Parietal lobe (tissue), 2 donors: Measurements from ENCODE around the gene BOD1L2.

GRCh38 chr18:51131871-51132337 lies 65.6 kb downstream of the MEX3C start:
- RAMPAGE, long total RNA: no peak

- RAMPAGE, long total RNA: no peak
Measured at GRCh38 chr18:51193585-51194139, 3.8 kb downstream of the MEX3C start.

GRCh38 chr18:53861284-53861715 lies 363.2 kb downstream of the MBD2 start:
- RAMPAGE, long total RNA: no peak

DNA sequence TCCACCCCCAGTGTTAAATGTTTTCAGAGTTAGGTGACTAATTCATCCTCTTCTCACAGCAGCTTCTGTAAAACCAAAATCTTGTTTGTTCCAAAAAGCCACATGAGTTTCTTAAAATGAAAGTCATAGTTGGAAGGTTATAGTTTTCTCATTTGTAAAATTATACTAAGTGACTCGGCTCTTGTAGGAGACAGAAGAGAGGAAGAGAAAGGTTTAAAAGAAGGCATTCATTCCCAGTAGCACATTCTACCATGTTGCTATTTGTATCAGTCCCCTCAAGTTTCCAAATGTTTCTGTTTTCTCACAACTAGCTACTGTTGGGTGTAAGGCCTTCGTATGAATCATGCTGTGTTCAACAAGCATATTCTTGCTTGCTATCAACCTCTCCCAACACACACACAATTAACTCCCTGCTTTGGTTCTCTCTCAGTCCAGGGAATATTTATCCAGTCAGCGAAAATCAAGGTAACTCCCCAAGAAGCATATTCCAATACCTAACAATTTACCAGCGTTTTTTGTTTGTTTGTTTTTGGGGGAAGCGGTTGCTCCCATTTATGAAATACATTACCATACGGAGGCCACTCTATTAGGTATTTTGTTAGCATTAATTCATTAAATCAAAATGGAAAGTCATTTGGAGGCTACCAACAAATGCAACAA lies 75.1 kb downstream of the MBD2 start:
- RAMPAGE, long total RNA: no peak

- RAMPAGE, long total RNA: no peak
Measured at GRCh38 chr18:54236387-54236734, 11.9 kb upstream of the MBD2 start.

DNA sequence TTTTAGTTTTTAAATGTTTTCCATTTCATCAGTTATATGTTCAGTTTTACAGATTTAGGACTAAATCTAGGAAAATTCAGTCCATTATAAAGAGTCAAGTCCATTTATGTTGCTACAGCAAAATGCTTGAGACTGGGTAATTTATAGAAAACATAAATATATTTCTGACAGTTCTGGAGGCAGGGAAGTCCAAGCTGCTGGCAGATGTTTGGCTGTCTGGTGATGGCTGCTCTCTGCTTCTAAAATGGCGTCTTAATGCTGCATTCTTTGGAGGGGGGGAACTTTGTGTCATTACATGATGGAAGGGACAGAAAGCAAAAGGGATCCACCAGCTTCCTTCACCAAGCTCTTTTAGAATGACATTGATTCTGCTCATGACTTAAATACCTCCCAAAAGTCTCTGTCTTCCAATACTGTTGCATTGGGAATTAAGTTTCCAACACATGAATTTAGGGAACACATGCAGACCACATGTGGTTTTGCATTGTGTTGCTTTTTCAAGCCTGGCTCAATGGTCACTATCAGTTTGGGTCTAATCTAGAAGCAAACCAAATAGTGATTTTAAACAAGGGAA lies 30.5 kb downstream of the C18orf54 start:
- RAMPAGE, long total RNA: no peak

GRCh38 chr18:55258311-55258774 lies 299.1 kb upstream of the CCDC68 start:
- RAMPAGE, long total RNA: no peak

DNA sequence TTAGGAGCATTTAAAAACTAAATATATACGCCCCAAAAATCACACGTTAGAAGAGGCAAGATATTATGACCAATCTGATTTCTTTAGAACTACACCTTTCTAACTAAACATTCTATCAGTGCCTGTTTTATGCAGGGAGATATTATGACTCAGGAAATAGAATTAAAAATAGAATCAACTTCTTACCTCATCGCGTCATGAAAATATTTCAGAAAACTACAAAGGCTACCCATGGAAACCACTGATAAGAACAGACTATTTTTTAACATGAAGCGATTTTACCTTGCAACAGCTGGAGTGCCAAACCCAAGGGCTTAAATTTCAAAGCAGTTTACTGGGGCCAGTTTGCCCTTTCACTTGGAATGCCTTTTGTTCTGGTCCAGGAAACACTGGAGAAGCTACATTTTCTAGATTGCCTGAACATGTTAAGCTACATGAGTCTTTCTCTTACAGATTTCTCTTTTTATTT lies 304.8 kb upstream of the CCDC68 start:
- RAMPAGE, long total RNA: no peak

DNA sequence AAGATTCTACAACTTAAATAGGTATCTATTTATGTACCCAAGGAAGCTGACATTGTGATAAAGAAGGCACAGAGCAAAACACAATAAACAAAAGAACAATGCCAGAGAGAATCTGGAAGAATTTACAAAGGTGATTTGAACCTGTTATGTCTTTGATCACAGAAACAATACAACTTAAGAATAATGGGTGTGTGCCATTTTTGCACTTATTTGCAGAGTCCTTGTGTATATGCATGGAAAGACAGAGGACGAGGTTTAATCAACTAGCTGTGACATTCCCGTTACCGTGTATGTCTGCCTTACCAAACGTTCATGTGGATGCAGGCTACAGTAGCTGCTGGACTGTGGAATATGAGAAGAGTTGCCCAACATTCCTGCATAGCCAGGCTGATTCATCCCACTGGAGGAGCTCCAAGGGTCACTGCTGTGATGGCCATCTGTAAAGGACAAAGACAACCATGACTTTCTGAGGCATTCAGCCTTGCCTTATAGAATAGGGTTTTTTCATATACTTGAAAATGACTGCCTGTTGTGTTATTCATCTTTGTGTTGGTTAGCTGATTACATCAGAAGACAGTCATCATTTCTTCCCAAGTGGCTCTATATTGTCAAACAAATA lies 312.6 kb downstream of the TCF4 start:
- RAMPAGE, long total RNA: no peak

DNA sequence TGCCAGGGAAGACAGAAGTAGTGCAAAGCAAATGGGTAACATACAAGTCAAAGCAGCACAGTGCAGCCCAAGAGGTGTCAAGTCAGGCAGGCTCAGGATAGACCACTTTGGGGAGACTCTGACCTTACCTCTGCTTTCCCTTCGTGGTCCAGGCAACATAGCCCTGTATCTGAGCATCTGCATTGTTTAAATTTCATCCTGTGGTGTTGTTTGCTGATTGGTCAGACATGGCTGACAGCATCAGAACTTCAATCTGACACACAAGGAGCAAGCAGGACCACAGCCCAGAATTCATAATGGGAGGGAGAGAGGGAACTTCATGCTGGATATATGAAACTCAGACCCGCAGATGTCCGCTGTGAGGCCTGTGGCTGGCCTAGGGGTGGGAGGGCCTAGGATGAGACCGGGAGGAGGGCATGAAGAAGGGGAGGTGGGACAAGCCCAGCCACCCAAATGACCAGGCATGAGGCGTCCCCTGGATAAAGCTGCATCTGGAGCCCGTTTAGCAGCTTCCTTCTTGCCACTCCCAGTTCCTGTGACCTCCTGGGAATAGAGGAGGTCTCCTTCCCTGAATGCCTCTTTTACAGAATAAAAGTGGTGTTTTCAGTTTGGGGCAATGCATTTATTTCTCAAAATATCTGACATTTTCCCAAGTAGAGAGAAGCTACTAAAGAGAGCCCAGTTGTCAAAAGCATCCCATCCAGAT lies 285.6 kb downstream of the TCF4 start:
- RAMPAGE, long total RNA: no peak

DNA sequence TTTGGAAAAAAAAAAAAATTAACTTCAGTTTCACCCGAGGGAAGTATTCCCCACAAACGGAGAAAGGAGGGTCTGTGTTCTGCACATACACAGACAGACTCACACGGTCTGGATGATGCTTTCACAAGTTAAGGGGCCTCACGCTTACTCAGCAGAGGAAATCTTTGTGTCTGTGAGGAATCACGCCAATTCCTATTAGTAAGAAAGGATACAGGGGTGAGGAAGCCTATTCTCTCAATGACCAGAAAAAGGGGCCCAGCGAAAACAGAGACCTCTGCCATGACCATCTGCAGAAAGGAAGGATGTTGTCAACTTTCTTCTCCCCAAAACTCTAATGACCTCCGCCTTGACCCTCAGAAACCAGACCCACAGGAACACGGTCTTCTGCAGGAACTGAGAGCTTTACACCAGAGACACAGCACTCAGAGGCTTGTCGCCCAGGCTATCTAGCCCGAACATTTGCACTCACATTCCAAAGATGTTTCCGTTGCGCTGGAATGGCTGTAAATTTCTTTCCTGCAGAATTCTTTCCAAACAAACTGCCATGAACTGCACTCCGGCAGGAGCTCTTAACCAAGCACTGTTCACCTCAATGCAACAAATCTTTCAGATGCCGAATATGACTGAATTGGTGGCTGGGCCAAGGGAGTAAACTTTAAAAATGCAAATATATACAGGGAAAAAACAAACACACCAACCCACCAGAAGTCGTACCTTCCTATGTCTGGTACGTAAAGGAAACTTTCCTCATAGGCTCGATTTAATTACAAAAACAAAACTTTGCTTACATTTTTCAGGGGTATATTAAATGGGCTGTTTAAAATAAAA lies 186.2 kb downstream of the TCF4 start:
- RAMPAGE, long total RNA: no peak

DNA sequence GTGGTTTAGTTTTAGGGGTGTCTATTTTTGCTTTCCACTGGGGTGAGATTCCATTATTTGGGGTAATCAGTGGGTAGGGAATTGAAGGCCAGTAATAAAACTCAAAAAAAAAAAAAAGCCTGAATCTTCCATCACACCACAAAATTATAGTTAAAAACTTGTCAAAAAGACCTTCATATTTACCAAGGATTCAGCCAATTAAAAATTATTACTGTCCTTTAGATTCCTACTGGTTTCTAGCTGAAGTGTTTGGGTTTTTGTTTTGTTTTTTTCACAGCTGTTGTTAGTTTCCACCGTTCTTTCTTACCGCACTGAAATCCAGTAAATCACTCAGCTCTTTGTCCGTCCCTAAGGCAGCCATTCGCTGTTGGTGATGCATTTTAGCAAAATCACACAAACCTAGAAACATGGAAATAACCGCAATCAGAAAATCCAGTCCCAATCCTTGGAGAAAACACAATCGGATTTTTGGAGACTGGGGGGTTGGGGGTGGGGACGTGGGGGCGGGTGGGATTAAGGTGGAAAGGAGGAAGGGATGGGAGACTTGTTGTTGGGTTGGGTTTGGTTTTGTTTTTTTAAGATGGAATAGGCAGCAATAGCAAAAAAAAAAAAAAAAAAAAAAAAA lies 1.1 kb downstream of the TCF4 start:
- RAMPAGE, long total RNA: no peak

GRCh38 chr18:55665073-55665314 lies 77.0 kb upstream of the TCF4 start:
- RAMPAGE, long total RNA: no peak

DNA sequence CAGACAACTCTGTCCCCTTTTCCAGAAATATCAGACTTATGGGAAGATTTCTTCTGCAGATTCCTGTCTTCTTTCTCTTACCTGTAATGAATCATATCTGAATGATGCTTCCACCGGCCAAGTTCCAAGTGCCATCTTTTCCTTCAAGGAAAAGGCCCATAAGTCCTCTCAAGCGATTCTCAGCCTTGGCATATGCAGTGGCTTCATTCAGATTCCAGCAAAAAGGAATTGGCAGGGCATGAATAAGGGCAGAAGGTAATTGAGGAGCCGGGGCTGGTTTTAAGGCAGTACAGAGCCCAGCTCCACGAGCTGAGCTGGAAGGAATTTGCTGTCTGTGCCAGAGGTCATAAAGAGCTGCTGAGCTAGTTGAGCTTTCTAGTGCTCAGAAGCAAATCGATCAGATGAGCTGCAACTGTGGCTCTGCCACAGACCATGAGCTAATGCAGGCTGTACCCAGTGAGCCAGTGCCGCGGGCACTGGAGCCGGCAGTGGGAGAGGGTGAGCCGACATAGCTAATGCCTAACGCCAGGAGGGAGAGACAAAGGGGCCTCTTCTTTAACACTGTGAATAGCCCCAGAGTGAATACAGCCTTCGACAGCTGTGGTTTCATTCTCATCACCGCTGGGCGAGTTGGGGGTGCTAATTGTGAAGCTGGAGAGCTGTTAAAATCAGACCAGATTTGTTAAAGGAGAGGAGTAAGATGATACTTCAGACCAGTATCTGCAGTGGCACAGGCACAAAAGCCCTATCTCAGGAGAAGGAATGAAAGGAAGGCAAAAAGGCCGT lies 410.0 kb upstream of the TCF4 start:
- RAMPAGE, long total RNA: no peak

DNA sequence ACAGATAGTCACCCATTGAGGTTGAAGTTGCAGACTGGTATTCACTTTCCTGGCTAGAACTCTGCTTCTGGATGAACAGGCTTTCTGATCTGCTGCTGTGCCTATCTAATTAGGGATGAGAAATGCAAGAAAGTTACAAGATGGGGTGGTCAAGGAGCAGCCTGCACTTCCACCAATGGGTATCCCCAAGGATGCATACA lies 480.2 kb upstream of the TCF4 start:
- RAMPAGE, long total RNA: no peak

DNA sequence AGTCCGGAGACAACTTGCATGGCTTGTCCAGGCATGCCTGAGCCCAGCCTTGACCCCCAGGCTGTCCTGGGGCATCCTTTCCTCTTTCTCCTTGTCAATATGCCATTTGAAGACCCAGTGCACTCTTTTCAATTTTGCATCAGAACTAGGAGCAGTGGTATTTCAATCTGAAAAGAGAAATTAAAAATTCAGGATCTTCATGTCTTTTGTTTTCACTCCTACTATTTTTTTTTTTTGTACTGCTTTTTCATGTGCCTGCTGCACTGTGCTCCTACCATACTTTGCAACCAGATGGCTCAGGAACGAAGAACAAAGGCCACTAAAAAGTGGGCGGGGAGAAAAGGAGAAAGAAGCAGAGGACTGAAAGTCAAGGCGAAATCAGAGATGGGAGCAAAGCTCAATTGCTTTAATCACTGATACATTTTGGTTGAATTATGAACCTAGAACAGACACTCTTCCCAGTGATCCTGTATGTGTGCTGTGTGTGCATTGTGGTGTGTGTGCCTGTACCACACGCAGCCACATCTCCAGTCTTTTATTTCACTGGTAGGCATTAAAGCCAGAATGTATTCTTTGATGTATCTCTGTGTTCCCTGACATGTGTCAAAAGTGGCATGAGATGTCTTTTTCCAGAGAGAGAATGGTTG lies 495.9 kb upstream of the TCF4 start:
- RAMPAGE, long total RNA: no peak

- RAMPAGE, long total RNA: no peak
Measured at GRCh38 chr18:56572968-56573205, 65.5 kb downstream of the TXNL1 start.

- RAMPAGE, long total RNA: no peak
Measured at GRCh38 chr18:56756370-56757082, 105.4 kb downstream of the WDR7 start.

DNA sequence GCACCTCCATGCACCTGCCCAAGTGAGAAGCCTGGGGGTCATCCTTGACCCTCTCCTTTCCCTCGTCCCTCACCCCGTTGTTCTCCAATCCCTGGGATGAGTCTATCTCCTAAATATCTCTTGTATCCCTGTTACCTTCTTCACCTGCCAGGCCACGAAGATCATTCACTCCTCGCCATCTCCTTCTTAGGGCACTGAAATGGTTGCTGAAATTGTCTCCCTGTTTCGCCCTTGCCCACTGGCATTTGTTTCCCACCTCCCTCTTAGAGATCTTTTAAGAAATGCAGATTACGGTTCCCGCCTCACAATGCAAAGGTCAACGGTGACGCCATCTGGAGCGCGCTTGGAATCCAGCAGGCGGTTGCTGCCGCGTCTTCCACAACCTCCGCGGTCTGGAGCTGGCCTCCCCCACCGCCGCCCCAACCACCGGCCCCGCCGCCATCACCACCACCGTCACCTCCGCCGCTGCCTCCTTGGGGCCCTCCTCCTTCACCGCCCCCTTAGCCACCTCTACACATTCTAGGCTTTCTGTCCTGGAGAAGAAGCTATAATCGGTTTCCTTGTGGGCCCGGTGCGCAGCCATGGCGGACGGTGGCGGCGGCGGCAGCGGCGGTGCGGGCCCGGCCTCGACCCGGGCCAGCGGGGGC lies at the start of gene BOD1L2:
BOD1L2 (plus strand) TSS at position 356 of the 647 bp plus-strand sequence.
- RAMPAGE, long total RNA: no peak

DNA sequence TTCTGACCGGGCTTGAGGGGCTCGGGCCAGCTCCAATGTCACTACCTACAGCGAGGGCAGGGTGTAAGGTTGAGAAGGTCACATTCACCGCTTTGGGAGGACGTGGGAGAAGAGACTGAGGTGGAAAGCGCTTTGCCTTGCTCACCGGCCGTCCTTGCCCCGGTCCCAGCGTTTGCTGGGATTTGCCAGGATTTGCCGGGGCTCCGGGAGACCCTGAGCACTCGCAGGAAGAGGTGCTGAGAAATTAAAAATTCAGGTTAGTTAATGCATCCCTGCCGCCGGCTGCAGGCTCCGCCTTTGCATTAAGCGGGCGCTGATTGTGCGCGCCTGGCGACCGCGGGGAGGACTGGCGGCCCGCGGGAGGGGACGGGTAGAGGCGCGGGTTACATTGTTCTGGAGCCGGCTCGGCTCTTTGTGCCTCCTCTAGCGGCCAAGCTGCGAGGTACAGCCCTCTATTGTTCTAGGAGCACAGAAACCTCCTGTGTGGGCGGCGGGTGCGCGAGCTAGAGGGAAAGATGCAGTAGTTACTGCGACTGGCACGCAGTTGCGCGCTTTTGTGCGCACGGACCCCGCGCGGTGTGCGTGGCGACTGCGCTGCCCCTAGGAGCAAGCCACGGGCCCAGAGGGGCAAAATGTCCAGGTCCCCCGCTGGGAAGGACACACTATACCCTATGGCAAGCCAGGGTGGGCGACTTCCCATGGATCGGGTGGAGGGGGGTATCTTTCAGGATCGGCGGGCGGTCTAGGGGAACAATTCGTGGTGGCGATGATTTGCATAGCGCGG lies 2.6 kb downstream of the ONECUT2 start:
- RAMPAGE, long total RNA: no peak